Parietal lobe (tissue), 2 donors: Measurements from ENCODE around the genes JAZF1, TRIL and SCRN1.

DNA sequence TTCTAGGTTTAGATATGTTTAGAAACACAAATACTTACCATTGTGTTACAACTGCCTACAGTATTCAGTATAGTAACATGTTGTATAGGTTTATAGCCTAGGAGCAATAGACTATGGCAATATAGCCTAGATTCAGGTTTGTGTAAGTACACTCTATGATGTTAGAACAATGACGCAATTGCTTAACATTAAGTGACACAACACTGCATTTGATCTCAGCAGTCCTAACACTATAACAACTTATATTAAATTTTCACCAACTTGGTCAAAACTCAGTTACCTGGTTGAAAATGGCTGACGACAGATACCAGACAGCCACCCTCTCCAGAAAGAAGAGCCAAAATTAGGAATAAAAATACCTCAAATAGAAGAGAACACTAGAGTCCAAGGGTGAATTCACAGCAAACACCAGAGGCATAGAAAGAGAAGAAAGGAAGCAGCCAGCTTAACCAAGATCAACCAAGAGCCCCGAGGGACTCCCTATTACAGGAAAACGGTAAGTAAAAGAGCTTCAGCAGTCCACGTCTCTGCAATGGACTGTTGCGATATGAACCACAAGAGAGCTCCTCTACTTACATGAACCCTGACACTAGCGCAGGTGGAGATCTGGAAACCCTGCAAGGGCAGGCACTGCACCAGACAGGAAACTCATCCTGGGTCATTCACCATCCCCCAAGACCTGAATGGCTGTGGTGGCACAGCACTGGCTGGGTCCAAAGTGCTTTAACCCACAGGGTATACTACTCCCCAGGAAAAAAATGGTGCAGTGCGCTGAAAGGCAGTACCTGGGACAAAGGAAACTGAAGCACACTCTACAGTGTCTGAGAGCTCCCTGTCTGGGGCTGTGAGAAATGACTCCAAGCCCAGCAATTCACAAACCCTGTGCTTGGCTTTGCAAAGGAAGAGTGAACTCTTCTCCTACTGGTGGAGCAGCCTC is 45.2 kb downstream of the HIBADH start:
- RAMPAGE, long total RNA: no peak

GRCh38 chr7:27899564-27899988 is 159.6 kb downstream of the TAX1BP1 start:
- RAMPAGE, long total RNA: no peak

GRCh38 chr7:27900601-27901216 is 160.7 kb downstream of the TAX1BP1 start:
- RAMPAGE, long total RNA: no peak

GRCh38 chr7:28094096-28094968 is 86.3 kb downstream of the JAZF1 start:
- RAMPAGE, long total RNA: no peak

DNA sequence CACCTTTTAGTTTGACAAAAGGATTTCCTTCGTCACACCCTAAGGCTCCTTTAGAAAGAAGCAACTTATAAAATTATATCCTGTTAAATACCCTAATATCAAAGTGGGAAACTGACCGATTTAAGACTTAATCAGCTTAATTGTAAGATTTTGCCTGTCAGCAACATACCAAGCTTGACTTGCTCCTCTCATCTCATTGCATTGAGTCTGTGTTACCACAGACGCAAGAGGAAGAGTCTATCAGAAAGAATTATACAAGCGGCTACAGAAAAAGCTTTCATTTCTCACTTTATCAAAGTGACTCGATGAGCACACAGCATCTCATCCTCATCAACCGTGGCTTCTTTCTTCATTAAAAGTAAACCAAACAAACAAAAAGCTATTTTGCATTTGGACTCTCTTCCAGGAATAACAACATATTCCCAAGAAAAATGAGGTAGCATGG is 75.0 kb downstream of the JAZF1 start:
- RAMPAGE, long total RNA: no peak

DNA sequence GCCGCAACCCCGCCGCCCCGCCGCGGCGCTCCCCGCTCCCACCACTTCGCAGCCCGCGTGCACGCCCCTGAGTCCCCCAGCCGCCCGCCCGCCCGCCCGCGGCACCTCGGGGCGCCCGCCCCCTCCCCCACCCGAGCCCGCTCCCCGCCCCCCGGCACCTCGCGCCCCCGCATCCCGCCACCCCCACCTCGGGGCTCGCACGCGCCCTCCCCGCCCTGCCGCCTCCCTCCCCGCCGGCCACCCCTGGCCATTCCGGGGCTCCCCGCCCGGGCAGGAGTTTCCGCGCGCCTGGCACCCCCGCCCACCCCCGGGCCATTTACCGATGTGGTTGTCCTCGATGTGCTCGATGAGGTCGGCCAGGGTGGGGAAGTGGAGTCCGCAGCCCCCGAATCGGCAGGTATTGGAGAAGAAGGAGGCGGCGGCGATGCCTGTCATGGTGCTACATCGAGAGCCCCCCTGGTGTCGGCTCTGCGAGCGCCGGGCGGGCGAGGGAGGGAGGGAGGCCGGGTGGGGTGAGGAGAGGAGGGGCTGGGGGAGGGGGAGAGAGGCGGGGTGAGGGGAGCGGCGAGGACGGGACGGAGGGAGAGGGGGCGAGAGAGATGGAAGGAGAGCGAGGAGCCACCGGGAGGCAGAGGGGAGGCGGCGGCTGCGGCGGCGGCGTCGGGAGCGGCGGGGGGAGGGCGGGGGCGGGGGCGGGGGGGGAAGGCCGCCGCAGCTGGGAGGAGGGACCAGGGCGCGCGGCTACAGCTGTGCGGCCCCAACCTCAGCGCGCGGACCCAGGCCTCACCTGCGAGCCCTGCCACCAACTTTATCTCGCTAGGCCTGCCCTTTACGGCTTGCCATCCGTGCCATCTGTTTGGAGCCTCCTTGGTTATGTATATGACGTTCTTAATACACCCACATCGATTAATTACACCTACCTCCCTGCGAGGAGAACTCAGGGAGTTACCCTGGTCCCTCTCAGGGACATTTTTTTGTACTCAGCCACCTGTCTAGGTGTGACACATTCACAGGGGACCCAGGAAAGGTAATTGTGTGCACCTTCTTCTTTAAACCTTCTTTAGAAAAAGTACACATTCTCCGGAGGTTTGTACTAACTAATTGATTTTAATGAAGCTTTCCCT is at the start of gene JAZF1:
TSS of gene JAZF1 (minus strand) at position 653 of the 1,124 bp plus-strand sequence.
- RAMPAGE, long total RNA: no peak

GRCh38 chr7:28358450-28358771 is 53.9 kb upstream of the CREB5 start:
- RAMPAGE, long total RNA: no peak

GRCh38 chr7:28745328-28745797 is 212.8 kb downstream of the TRIL start:
- RAMPAGE, long total RNA: no peak

DNA sequence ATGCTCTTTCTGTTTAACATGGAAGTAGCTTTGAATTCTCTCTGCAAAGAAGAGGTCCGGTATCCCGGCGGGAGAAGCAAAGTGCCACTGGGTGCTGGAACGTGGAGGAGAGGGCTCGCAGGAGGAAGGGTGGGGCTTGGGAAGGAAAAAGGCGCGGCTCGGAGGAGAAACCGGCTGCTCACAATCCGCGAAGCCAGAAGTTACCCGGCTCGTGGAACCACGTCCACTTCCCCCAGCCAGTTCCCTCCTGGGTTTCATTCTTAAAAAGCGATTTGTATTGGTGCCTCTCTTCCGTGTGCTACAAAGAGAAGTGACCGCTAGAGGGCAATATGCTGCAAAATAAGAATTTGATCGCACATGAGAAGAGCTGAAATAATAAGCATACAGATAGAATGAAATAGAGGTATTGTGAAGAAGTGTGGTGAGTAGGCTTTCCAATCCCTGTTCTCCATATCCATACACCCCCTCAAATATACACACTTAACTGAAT is 31.2 kb downstream of the TRIL start:
- RAMPAGE, long total RNA: no peak

DNA sequence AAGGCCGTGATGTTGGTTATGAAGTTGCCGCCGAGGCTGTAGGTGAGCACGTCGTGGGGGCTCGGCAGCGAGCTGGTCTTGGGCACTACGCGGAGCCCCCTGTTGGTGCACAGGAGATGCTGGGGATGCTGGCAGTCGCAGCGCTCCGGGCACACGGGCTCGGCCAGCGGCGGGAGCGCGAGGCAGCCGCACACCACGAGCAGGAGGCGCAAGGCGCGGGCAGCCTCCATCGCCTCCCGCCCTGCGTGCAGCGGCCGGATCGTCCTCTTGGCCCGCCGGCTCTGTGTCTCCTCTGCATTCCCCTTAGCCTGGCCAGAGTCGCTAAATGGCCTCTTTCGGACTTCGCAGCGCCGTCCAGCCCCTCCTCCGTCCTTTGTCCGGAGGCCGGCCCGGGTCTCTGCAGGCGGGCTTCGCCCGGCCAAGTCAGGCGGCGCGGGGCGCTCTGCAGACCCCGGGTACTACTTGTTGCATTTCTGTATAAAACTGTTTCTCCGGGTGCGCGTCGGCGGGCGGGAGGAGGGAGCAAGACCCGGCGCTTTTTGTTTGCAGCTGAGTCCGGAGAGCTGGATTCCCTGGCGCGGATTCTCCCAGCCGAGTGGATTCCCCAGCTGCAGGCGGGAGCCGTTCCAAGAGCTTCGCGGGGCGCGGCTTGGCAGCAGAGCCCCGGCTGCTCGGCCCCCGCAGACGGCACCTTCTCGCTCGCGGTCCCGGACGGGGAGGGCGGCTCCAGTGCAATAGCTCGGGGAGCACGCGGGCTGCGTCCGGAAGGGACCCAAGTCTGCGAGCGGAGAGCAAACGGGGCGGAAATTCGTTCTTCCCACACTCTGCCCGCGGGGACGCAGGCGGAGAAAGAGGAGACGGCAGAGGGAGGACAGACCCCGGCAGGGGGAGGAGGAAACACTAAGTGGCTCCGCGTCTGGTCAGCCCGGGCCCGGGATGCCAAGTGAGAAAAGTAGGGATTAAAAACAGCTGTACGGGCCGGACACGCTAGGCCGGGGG is at the start of gene TRIL:
TSS of gene TRIL (minus strand) at position 514 of the 999 bp plus-strand sequence.
- RAMPAGE, long total RNA: no peak

DNA sequence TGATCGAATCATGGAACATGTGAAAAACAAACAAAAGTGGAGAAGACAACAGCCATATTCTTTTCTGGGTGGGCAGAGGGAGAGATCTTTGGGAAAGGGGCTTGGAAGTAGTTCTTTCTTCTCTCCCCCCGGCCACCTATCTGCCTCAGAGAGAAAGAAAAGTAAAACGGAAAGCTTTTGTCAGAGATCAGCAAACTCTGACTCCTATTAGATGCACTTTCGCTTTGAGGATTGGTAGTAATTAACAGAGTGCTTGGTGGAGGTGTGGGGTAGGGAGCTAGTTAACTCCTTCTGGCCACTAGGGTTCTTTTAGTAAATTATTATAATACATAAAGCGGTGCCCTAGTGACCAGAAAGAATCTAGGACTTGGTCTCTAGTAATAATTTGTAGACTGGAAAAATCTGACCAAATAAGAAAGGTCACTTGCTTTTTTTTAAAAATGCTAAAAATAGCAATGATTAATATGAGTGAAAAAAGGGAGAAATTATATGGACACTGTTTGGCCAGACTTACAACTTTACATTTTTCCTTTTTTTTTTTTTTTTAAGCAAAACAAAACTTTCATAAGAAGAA is 54.6 kb downstream of the CPVL start:
- RAMPAGE, long total RNA: no peak

DNA sequence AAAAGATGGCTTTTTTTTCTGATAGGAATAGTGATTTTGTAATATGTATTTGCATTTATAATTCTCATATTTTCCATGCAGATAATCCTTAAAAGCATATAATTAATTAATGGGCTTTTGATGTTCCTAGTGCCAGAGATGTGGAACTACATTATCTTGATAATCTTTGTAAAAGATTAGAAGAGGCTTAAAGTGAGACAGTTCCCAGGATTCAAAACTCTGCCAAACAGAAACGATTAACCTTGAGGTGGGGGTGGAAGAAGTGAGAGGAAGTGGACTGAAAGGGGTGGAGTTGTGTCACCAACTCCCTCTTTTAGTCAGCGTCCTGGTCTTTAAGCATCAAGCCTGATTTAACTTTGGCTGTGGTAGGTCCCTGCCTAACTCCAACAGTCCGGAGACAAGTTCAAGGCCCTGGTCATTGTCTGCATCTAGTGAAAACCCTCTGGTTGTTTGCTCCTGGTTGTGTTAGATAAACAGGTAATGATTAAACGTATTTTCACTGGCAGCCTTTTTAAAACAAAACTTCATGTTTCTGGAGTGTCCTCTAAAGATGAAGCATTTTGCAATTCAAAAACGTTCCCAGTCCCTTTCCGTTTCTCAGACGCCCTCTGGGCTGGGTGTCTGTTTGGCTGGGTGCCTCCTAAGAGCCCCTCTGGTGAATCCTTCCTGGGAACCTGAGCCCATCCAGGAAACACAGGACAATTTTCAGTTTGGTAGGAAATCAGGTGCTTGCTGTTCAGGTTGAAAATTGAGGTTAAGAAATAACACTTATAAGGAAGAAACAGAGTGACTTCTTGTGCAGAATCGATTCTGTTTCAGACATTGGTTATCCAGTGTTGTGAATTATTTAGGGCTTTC is 76.5 kb downstream of the CHN2 start:
- RAMPAGE, long total RNA: no peak

- RAMPAGE, long total RNA: no peak
Measured at GRCh38 chr7:29449795-29450471, 113.7 kb upstream of the PRR15 start.

GRCh38 chr7:29455869-29456539 is 107.6 kb upstream of the PRR15 start:
- RAMPAGE, long total RNA: no peak

DNA sequence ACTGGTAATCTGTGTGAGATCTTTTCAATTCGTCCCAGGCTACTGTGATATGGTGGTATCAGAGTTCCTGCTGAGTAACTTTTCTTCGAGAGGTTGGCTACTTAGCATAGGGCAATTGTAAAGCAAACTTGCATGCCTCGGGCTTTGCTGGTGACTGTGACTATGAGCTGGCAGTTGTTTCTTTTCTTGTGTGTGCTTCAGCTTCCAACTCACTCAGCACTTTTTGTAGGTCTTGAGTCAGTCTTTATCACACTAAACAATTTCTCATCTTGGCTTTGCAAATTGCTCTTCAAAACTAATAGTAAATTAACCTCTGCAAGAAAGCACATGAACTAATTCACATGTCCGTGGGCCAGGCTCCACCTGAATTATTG is 44.3 kb downstream of the PRR15 start:
- RAMPAGE, long total RNA: no peak

DNA sequence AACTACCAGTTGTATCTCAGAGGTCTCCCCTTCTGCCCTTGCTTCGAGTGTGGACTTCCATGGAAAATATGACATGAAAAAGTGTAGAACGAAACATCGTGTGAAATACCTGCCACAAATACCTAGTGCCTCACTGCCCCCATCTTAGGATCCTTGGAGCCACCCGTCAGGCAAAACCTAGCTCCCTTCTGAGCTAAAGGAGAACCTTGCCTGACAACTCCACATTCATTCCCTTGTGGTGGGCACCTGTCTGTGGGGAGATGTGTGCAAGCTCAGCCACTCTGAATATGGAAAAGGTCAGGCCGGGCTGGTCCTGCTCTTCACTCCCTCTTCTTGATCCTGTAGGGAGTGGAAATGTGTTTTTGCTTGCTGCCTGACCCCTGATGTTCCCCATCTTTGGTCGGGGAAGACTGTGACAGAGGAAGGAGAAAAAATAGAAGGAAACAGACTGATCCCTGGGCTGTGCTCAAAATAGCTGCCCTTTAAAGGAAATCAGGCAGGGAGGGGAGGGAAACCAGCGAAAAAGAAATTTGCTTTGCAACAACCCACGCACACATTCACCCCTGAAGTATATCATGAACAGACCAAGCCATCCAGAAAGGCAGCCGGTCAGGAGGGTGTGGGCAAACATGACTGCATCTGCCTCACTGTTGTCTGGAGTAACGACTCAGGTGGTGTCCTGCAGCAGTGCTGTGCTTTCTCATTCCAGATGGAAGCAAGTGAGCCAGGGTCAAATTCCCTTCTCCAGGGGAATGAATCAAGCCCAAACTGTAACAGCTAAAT is 74.0 kb downstream of the SCRN1 start:
- RAMPAGE, long total RNA: no peak

DNA sequence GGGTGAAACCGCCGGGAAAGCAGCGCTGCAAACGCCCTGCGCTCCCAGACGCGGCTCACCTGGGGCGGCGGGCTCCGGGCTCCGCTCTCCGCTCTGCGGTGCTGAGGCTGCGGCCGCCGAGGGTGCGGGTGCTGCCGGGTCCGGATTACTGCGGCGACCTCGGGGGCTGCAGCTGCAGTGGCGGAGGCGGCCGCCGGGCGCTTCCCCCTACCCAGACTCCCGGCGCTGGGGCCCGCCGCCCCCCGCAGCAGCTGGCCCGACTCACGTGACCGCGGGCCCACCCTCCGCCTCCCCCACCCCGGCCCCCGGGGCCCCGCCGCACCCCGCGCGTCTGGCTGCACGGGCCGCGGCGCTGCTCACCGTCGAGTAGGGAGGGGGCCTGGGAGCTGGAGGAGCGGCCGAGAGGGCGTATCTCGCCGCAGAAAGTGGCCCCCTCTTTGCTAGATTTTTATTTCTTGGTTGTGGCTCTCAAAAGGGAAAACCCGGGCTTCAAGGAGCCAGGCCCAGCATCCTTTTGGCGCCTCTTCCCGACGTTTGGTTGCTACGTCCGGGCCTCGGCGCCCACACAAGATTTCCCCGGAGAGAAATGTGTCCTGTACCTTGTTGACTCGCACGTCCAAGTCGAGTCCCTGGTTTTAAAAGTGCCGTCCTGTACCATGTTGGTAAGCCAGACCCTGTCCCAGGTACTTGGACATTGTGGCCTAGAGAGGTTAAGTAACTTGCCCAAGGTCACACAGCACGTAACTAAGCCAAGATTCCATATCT is at the start of gene SCRN1:
TSS of gene SCRN1 (minus strand) at position 219 of the 765 bp plus-strand sequence.
- RAMPAGE, long total RNA: start-site peak on the minus strand centred at position 194 of the sequence, 67 bp wide, 692 and 30 reads in 2 replicates

DNA sequence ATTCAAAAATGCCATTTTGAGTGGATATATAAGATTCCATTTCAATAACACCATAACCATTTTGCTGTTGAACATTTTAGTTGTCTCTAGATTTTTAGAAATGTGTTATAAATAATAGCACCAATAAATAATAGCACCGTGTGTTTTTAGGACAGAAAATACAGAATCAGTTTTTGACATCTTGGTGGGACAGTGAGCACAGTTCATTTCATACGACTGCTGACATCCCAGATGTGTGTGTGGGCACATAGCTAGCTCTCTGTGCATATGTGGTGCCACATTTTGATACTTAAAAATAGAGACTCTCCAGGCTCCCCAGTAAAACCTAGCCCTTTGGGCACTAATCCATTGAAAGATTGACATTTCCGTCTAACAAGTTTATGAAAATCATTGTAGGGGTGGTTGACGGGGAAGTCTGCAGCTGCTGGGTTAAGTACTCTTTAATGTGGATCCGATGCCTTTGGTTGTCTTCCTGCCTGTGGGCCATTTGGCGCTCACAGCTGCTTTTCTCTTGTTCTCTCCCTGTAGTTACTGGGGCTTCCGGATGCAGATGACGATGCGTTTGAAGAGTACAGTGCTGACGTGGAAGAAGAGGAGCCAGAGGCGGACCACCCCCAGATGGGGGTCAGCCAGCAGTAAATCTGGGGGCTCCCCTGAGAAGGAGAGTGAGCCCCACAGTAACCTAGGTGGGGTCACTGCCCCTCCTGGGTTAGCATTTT is 22.3 kb downstream of the MTURN start:
- RAMPAGE, long total RNA: no peak

GRCh38 chr7:30172983-30173642 is 38.3 kb downstream of the MTURN start:
- RAMPAGE, long total RNA: no peak

DNA sequence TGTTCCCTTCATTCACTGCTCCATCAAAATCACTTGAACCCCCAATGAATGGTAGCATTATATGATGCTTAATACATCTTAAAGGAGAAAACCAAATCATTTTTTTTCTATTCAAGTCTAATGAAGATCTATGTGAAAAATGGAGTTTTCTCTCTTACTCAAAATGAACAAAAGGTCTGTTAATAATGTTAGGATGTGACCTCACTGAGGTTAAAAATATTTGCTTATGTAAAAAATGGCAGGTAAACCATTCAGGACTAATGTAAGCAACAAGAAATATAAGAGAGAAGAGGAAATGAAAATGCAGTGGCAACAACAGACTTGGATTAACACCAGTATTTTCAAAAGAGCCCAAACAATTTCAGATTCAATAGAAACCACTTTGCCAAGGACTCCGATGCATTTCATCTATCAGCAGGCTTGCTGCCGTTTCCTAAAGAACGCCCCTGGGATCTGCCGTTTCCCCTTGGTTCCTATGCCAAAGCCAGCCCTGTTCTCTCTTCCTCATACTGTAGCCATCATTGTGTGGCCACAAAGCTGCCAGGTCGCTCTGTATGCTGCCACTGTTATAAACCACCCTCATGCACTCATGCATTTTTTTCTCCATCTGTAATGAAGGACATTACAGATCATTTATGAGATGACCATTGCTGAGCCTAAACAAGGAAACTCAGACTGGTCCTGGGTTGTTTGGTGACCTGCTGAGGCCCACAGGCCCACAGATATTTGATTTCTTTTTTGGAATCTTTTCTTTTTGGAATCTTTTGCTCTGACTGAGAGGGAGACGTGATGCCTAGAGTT is 66.5 kb downstream of the MTURN start:
- RAMPAGE, long total RNA: no peak